Osteoblast (primary cell): ENCODE results near the gene MKNK2.

GRCh38 chr19:1609147-1610040 lies 4.1 kb upstream of the UQCR11 start:
- CAGE, long polyA plus RNA, result no peak
- RRBS, result no CpG with 5 or more reads among the region's 24 CpGs

DNA sequence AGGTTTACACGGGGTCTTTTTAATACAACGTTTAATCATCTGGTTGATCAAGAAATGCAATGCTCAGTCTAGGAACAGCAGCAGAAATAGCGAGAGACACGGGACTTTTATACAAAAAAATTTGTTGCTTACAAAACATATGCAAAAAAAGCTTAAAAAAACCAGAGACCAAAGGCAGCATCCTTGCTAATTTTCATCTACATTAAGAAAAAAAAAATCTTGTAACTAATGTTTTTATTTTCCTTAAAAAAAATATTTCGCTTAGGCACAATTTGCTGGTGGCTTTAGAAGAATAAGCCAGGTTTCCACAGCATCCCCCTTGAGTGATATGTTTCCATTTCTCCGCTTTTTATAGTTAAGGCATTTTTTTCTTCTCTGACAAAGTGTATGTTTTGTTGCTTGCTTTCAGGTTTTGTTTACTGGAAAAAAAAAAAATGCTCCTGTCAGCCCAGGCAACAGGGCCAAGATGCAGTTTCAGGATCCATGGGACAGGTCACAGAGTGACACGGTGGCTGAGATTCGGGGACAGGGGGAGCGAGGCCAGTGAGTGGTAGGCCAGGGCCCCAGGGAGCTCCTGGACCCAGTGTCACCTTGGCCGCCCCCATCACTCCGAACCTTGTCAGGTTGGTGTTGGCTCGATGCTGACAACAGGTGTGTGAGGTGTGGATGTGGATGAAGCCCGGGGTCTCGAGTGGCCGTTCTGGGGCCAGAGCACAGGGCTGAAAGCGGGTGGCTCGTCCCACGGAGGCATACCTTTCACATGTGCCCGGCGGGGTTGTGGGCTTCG lies 5.9 kb upstream of the UQCR11 start:
- CAGE, long polyA plus RNA, result no peak
- RRBS, result 90% methylated on average over 6 of the region's 21 CpGs

- CAGE, long polyA plus RNA, result no peak
- RRBS, result 96% methylated on average over 11 of the region's 30 CpGs
Observed at GRCh38 chr19:1612135-1612826, 7.0 kb upstream of the UQCR11 start.

GRCh38 chr19:1651617-1651993 lies 810 bp downstream of the TCF3 start:
- CAGE, long polyA plus RNA, result no peak
- RRBS, result 2% methylated on average over 27 of the region's 55 CpGs

- CAGE, long polyA plus RNA, result no peak
- RRBS, result 17% methylated on average over 6 of the region's 18 CpGs
Observed at GRCh38 chr19:1667523-1668150, 15.2 kb upstream of the TCF3 start.

GRCh38 chr19:1727507-1728039 lies 25.7 kb upstream of the ONECUT3 start:
- CAGE, long polyA plus RNA, result no peak
- RRBS, result no CpG with 5 or more reads among the region's 9 CpGs

- CAGE, long polyA plus RNA, result no peak
- RRBS, result 82% methylated on average over 7 of the region's 24 CpGs
Observed at GRCh38 chr19:1819987-1820545, 8.0 kb upstream of the ATP8B3 start.

GRCh38 chr19:1854019-1854489 lies 5.8 kb upstream of the REXO1 start:
- CAGE, long polyA plus RNA, result no peak
- RRBS, result 81% methylated on average over 1 of the region's 13 CpGs

DNA sequence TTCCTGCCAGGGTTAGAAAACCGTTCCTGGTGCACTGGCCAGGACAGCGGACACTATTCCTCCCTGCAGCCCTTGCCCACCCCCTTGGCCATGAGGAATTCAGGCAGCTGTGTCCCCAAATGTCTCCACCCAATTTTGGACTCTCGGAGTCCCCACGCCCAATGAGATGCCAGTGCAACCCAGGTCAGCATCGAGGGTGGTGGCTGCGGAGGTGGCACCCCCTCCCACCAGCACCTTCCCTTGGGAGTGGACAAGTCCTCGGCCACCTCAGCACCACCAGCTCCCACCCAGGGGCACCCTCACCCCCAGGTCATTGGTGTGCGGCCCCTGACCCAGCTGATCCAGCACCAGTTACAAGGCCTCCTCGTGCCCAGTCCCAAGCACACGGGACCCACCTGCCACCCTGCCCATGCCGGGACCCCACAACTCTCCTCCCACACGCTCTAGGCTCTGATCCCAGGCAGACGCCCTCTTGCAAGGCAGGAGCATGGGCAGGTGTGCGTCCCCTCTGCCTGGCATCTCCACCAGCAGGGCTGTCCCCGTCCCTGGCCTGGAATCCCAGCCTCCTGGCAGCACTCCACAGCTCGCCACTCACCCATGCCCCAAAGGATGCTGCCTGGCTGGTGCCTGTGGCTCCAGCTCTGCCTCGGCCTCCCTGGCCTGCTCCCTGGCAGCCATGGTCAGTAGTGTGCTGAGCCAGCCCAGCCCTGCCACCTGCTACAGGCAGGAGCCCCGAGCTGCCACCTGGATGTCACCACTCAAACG lies 7.0 kb downstream of the ABHD17A start:
- CAGE, long polyA plus RNA, result no peak
- RRBS, result no CpG with 5 or more reads among the region's 19 CpGs

GRCh38 chr19:1904349-1905016 lies 716 bp upstream of the ADAT3 start:
- CAGE, long polyA plus RNA, result no peak
- RRBS, result no CpG with 5 or more reads among the region's 11 CpGs

- CAGE, long polyA plus RNA, result no peak
- RRBS, result 99% methylated on average over 6 of the region's 36 CpGs
Observed at GRCh38 chr19:1922662-1923386, 17.6 kb downstream of the ADAT3 start.

DNA sequence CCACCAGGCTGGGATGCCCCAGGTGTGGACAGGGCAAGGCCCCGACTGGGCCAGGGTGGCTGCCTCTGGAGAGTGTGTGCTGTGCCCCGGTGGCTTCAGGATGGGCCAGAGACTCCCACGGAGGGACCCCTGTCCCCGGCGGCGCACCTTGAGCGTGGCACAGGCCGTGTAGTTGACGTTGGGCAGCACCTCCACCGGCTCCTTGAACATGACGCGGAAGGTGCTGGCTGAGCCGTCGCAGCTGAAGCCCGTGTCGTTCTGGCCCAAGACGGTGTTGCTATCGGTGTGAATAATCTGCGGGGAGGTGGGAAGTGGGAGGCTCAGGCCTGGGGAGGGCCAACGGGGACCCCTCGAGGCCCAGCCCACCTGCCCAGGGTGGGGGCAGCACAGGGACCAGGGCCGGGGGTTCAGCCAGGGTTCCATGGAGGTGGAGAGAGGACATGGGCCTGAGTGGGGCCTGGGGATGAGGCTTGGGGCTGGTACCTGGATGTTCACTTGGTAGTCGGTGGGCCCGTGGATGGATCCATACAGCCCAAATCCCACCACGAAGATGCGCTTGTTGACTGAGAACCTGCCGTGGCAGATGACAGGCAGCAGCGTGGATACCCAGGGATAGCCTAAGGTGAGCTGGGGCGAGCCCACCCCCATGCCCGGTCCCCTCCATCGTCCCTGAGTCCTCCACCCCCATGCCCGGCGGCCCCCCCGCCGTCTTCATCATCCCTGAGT lies 28.7 kb downstream of the BTBD2 start:
- CAGE, long polyA plus RNA, result no peak
- RRBS, result 87% methylated on average over 13 of the region's 35 CpGs

DNA sequence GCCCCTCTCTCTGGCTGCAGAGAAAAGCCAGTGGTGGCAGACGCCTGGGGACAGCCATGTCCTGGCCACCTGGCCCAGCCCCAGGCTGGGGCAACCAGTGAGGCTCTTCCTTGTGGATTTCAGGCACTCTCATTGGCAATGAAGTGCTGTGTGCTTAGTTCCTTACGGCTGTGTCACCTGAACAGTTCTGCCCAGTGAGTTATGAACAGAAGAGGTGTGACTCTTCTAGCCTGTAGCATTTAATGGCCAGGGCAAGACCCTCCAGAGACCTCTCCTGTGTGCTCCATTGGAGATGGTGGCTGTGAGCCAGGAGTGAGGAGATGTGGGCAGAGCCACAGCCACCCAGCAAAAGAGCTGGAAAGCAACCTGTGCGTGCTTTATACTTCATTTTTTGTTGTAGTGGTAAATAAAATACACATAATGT lies 6.2 kb upstream of the BTBD2 start:
- CAGE, long polyA plus RNA, result no peak
- RRBS, result no CpG with 5 or more reads among the region's 3 CpGs

DNA sequence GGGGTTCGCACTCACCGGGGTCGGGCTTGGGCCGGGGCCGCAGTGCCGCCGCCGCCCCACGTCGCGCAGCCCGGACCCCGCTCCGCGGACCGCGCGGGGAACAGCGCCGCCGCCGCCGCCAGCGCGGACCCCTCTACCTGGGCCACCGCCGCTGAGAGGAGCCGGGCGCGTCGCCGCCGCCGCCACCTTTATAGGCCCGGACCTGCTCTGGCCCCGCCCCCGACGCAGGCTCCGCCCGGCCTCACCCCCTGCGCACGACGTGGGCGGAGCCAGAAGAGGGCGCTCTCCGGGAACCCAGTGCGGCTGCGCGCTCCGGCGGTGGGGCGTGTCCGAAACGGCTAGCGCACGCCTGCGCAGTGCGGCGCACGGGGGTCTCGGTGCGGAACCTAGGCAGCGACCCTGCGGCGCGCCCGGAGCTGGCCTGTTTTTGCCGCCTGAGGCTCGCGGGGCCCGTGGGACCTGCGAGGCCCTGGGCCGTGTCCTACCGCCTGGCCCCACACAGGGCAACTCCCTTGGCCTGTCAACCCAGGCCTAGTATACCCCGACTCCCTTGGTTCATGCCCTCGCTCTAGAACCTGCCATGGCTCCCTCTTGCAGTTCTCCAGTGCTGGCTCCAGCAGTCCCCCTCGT lies at the start of gene MKNK2:
MKNK2 (minus strand) TSS at position 164 of the 630 bp plus-strand sequence.
- CAGE, long polyA plus RNA, result no peak
- RRBS, result 1% methylated on average over 52 of the region's 77 CpGs

DNA sequence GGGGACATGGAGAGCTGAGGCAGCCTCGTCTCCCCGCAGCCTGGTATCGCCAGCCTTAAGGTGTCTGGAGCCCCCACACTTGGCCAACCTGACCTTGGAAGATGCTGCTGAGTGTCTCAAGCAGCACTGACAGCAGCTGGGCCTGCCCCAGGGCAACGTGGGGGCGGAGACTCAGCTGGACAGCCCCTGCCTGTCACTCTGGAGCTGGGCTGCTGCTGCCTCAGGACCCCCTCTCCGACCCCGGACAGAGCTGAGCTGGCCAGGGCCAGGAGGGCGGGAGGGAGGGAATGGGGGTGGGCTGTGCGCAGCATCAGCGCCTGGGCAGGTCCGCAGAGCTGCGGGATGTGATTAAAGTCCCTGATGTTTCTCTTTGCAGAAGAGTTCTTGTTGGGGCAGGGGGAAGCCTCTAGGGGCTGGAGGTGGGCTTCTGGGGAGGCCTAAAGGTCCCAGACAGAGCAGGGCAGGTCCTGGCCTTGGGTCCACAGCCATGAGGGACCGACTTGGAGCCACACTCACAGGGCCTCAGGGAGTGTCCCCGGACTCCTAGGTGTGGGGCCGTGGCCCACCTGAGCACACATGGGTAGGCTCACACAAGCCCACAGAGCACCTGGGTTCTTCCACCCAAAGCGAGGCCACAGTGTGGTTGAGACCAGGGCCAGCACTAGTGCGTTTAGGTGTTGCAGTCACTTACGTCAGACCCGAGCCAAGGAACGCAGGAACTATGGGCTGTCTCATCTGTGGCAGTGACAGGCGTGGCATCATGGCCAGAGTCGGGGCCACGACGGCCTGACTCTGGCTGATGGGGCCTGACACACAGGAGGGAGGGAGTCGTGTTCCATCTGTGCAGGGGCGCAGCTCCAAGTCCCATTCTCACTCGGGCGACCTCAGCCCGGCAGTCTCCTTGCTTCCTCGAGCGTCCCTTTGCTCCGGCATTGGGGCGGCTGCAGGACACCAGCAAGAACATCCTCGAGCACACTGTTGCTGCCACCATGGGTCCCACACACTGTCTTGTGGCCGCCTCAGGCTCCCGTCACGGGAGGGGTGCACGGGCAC lies 2.8 kb downstream of the IZUMO4 start:
- CAGE, long polyA plus RNA, result no peak
- RRBS, result 86% methylated on average over 2 of the region's 38 CpGs

- CAGE, long polyA plus RNA, result no peak
- RRBS, result no CpG with 5 or more reads among the region's 10 CpGs
Observed at GRCh38 chr19:2117108-2117469, 20.4 kb downstream of the IZUMO4 start.

- CAGE, long polyA plus RNA, result no peak
- RRBS, result no CpG with 5 or more reads among the region's 18 CpGs
Observed at GRCh38 chr19:2166440-2167070, 2.8 kb downstream of the DOT1L start.

DNA sequence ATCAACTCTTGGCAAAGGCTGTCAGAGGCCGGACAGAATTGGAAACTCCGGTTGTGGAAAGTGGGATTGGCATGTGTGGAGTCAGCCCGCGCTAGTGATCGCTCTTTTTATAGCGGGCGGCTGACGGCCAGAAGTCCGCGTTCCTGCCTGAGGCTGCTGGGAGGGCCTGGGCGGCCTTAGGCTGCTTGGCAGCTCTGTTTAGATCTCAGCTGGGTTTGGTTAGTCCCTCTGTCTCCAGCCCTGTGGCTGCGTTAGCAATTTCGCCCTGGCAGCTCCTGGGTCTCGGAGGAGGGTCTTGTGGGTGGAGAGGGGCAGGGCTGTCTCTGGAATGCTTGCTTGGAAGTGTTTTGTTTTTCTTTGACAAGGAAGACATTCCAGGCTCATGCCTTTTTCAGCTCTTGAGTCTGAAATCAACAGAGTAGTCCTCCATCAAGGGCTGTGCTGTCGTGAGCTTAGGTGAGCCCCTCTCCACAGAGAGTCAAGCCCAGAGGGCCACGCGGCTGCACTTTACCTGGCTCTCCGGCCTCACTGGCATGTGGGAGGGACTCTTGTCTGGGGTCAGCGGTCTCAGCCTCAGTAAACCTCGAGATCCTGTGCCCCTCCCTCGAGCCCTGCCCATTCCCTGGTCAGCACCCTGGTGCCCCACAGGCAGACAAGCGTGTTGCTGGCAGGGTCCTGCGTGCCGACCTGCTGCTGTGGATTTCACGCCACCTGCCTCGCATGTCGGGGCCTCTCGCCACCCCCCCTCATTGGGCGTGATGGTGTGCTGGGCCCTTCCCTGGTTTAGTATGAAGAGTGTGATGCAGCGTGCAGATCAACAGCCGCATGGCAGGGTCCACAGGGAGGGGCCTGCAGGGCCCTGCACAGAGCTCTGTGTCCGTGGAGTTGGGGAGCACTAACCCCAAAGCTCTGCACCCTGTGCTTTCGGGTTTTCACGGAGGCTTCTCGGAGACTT lies 22.6 kb downstream of the DOT1L start:
- CAGE, long polyA plus RNA, result no peak
- RRBS, result no CpG with 5 or more reads among the region's 35 CpGs

DNA sequence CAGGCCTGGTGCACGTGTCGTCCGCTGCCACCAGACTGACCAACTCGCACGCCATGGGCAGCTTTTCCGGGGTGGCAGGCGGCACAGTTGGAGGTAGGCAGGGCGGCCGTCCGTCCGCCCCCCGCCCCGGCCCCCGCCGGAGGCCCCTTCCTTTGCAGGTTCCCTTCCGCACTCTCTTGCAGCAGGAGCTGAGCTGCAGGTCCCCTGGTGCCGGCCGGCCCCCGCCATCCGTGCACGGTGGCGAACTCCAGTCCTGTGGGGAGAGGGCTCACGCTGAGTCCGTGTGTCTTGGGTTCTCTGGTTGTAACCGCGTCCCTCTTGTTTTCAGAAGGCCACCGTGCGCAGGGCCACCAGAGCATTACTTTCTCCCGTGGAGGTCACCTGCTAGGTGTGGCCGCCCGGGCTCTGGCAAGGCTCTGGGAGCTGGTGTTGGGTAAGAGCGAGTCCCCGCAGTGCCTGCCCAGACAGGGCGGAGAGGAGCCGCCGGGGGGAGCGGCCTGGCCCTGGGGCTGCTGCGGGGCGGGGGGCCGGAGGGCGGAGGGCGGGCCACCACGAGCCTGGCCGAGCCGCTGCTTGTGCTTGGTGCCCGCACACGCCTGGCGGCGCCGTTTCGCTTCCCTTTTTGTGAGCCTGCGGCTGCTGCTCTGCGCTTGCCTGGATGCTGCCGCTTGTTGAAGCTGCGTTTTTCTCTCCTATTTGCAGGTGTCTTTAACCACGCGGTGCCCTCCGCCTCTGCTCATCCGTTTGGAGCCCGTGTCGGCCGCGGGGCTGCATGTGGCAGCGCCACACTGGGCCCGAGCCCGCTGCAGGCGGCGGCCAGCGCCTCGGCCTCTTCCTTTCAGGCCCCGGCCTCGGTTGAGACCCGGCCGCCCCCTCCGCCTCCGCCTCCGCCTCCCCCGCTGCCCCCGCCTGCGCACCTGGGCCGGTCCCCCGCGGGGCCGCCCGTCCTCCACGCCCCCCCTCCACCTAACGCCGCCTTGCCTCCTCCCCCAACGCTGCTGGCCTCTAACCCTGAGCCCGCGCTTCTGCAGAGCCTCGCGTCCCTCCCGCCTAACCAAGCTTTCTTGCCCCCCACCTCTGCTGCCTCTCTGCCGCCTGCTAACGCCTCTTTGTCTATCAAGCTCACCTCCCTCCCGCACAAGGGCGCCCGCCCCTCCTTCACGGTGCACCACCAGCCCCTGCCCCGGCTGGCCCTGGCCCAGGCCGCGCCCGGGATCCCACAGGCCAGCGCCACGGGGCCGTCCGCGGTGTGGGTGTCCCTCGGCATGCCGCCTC lies 8.7 kb downstream of the PLEKHJ1 start:
- CAGE, long polyA plus RNA, result no peak
- RRBS, result 87% methylated on average over 16 of the region's 111 CpGs

DNA sequence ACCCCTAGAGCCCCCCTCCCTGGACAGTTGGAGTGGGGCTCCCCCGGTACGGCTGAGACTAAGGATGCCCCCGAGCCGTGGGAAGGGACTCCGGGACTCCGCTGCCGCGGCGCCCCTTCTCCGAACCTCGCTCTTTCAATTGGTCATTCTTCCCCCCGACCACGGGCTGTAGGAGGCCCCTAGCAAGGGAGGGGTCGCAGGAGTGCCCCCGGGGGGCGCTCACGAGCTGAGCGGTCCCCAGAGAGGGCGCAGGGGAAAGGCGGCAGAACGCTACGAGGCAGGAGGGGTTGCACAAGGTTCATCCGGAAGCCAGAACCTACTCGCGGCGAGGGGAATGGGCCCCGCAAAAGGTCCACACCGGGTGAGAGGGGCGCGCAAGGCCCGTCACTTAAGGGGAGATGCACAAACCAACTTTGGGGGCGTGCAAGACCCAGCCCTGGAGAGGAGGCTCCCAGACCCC lies 3.1 kb downstream of the JSRP1 start:
- CAGE, long polyA plus RNA, result no peak
- RRBS, result 5% methylated on average over 22 of the region's 32 CpGs